T-cell (primary cell): ENCODE measurements around a stretch of chr1.

DNA sequence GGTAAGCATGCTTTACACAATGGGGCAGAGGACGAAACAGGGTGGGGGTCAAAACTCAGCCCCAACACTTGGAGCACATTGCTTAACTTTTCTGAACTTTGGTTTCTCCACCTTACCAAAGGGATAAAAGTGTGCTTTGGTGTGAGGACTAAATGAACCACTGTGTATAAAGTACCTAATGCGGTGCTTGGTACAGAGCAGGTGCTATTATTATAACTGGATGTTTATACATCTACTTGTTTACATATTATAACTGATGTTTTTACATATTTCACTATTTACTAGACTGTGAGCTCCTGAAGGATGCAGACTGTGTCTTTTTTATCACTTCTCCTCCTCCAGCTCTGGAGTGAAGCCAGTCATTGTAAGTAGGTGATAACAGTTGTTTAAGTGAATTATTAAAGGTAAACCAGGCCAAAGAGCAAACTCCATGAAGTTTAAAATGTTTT is 98.5 kb downstream of the DAB1 start:
- PRO-cap, 7 experiments: no peak in any of the 7 experiments

DNA sequence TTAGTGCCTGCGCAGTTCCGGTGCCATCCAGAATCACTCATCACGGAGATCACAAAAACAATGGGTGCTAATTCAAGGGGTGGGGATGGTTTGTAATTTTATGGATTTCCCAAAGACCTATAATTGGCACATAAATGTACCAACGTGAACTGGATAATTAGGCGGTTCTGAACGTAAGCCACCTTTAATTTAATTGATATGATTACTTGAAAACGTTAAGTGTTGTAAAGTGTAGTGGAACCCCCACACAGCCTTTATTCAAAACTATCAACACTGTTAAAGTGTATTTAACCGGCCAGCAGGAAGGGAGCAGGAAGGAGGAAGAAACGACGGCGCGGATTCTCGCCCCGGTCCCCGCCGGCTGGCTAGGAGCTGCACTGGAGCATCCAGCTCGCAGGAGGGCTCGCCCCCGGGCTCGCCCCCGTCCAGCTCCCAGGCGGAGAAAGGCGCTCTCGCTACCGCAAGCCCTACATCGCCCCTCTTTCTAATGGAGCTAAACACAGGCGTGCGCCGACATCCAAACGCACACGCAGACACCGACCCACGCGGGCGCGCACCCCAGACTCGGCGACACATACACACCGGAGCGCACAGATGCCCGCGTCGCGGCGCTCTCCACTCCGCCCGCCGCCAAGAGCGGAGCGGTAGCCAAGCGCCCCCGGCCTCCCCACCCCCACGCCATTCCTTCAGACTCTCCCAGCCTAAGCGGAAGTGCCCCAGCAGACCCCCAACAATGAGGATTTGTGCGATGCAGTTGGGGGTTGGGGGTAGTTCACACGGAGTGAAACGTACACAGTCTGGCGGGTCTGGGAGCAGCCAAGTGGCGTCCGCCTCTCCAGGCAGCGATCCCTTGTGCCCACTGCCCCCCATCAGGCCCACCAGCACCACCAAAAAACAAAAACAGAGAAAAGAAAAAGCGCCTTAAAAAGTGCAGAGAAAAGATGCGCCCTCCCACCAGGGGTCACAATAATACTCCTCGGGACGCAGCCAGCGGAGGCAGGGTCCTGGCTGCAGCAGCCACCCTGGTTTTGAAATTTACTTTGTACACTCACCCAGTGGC is 1.6 kb downstream of the DAB1 start:
- PRO-cap, 7 experiments: no peak in any of the 7 experiments

- PRO-cap, 7 experiments: no peak in any of the 7 experiments
Measured at GRCh38 chr1:58447185-58447722, 99.3 kb downstream of the OMA1 start.

- PRO-cap, 7 experiments: peak in 7 of 7 experiments; most common plus-strand start chr1:58546367 (in 5); most common minus-strand start chr1:58546283 (in 2)
Measured at GRCh38 chr1:58545777-58546538, 568 bp downstream of the OMA1 start.

DNA sequence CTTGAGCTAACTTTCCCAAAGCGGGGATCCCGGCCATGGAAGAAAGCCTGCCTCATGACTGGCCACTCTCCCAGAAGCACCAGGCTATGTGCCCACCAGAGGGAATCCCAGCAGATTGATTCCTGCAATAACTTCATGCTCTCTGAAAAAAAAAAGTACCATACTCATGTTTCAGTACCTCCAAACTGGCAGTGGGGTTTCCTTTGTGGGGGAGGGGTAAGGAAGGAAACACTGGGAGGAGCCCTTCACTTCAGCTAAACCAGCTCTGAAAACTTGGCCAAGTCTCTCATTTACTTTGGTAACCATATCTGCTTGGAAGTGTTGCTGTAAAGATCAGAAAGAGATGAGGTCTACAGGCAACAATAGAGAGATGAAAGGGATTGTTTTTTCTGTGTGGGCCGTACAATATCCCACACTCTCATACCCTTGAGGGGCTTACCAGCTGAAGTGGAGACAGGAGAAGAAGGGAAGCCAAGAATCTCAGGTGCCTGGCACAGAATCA is 42.3 kb upstream of the TACSTD2 start:
- PRO-cap, 7 experiments: no peak in any of the 7 experiments

DNA sequence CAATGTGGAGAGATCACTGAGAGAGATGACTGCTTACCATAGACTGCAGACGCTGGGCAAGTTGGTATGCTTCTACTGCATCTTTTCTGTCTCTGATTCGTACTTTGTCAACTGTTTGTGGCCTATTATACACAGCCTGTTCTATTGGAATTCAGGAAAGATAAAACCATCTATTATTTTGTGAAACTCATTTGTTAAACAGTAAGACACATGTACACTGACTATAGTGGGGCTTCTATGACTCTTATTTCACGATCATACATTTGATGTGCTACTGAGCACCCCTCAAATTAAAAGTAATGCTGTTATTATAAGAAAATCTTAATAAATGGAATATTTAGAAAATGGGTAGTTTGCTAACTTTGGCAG is 24.4 kb downstream of the MYSM1 start:
- PRO-cap, 7 experiments: no peak in any of the 7 experiments

DNA sequence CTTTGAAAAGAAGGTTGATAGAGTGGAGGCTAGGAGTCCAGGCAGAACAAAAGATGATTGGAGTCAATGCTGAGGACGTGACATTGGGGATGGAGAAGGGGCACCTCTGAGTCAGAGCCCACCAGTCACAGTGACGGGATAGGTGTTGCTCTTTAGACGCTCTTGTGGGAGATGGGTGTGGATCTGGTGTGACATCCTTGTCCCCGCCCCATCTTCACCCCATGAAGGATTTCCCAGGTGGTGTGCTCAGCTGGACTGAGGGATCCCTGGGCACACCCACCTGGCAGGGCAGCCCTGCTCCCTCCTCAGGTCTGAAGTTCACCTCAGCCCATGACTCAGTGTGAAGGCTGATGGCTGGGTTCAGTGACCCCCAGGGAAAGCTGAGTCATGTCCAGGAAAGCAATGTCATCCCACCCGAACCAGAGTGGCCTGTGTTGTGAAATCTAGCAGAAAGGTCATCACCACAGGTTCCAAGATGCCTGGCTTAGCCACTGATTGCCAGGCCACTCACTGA is 97.5 kb upstream of the JUN start:
- PRO-cap, 7 experiments: no peak in any of the 7 experiments

DNA sequence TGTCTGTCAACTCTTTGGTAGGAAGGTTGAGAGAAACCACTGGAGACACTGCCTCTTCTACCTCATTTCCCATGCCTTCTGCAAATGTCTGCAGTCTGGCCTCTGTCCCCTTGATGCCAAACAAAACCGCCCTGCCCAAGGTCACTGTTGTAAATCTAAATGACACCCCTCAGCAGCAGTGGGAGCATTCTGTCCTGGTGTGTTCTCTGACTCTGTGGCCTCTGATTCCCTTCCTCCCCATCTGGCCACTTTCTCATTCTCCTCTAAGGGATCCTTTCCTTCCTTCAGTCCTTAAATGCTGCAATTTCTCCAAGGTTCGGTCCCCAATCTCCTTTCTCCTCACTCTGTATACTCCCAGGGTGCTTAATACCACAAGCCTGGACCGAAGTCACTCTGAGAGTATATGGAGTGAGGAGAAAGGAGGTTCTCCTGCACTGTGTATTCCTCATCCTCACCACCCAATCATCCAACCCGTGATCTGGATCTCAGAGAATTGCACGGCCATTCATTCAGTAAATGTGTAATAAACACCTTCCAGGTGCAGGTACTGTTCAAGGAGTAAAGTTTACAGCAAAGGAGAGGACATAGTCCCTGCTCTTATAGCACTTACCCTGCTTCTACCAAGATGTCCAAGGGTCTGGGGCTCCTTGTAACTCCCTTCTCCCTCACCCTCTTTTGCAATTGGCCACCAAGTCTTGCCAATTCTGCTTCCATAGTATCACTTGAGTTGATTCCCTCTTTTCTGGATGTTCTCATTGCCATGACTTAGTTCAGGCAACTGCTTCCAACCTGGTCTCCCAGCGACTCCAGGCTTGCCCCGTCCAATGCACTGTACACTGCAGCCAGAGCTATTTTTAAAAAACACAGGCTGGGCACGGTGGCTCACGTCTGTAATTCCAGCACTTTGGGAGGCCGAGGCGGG is 139.2 kb upstream of the JUN start:
- PRO-cap, 7 experiments: no peak in any of the 7 experiments

DNA sequence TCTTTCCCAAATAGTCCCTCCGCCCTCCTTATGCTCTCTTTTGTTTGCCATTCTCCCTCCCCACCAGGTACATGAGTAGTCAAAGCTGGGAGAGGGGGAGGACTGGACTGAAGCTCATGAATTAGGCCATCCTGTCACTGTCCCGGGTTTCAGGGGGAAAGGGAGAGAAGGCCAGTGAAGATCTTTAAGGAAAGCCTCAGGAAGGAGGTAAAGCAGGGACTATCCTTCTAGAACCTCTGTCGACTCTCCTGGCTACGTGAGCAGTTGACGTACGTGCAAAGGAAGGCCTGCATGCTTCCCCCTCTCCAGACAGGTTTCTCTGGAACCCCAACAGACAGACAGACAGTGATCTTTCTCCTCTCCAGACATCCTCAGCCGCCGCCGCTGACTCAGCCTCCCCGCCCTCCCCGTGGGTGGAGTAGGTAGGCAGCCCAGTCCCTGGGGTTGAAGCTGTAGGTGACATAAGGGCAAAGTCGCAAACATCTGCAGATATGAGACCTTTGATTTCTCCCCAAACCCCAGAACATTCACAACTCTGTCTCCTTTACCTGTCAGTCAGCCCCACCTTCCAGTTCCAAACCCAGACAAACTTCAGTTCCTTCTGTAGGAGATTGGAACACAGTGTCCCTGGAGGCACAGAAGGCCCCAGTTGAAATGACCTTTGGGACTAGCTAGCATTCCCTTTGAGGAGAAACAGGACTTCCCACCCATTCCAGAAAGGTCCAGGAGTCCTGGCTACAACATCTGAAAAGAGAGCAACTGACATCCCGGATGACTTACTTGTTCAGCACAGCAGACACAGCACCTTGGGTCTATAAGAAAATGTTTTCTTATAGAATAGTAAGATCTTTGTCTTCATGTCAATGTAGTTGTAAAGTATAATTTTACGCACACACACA is 145.9 kb upstream of the JUN start:
- PRO-cap, 7 experiments: peak in 2 of 7 experiments; most common plus-strand start position 462 of the sequence (in 1); most common minus-strand start position 321 of the sequence (in 1)

- PRO-cap, 7 experiments: no peak in any of the 7 experiments
Measured at GRCh38 chr1:58979346-58979567, 195.4 kb upstream of the JUN start.

DNA sequence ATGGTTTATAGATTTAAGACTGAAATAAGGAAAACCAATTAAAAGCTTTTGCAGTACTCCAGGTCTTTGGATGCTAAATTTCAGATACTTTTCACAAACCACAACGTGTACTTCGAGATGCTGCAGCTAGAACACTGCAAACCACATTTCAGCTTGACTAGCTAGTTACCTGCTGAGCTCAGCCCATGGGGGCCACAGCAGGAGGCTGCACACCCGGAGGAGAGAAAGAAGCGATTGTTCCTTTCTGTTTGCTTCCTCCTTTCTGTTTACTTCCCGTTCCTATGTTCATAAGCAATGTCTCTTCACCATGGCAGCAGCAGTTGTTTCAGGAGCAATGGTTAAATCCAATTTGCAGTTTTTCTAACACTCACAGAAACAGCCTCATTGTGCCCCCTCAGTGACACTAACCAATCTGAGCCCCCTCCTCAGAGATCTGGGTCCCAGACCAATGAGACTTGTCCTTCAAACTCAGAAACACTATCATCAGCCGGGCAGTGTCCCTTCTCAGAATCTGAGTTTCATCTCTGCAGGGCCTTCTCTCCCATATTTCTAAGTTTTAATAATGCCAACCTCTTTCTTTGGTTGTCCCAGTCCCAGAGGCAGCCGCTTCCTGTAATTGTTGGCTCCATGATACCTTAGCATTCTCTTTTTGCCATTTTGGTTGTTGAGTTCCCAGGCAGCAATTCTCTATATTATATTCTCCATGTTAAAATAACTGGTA is 225.5 kb upstream of the FGGY start:
- PRO-cap, 7 experiments: no peak in any of the 7 experiments

GRCh38 chr1:59072142-59072602 is 224.7 kb upstream of the FGGY start:
- PRO-cap, 7 experiments: no peak in any of the 7 experiments

GRCh38 chr1:59078049-59078493 is 218.8 kb upstream of the FGGY start:
- PRO-cap, 7 experiments: no peak in any of the 7 experiments

- PRO-cap, 7 experiments: no peak in any of the 7 experiments
Measured at GRCh38 chr1:59083804-59084798, 212.8 kb upstream of the FGGY start.

- PRO-cap, 7 experiments: no peak in any of the 7 experiments
Measured at GRCh38 chr1:59297829-59298519, 1.1 kb downstream of the FGGY start.

- PRO-cap, 7 experiments: no peak in any of the 7 experiments
Measured at GRCh38 chr1:59511370-59511871, 214.5 kb downstream of the FGGY start.

GRCh38 chr1:59691349-59691741 is 123.4 kb upstream of the HOOK1 start:
- PRO-cap, 7 experiments: no peak in any of the 7 experiments

DNA sequence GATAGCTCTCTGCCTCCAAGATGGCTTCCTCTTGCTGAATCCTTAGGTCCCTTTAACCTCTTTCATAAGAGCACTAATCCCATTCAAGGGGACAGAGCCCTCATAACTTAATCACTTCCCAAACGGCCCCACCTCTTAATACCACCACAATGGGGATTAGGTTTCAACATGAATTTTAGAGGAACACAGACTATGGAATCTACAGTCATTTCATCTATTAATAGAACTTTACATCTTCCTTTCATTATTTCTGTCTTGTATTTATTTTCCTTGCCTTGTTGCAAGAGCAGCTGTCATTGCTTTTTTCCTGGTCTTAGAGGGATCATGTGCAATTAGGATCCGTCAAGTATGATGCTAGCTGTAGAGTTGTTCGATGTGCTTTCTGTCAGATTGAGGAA is 30.4 kb downstream of the HOOK1 start:
- PRO-cap, 7 experiments: no peak in any of the 7 experiments

GRCh38 chr1:59847997-59848490 is 33.3 kb downstream of the HOOK1 start:
- PRO-cap, 7 experiments: no peak in any of the 7 experiments

DNA sequence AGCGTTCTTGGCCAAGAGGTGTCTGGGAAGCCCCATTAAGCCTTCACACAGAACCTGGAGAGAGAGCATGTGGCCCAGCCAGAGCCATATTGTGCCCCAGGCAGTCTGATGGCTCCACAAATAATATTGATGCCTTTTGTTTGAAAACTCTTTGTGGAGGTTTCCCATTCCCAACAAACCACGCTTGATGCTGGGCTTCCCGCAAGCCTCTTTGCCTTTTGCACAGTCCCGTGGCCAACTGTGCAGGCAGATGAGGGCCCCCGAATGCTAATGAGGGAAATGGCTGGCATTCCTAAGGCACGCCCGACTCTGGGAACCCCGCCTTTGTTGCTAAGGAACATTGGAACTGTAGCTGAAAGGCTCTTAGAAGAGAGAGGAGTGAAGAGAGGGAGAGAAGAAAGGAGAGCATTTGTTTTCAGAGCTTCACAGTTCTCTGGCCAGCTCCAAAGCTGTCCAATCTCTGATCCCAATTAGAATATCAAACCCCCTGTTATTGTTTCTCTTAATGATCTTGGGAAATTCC is 59.9 kb upstream of the CYP2J2 start:
- PRO-cap, 7 experiments: no peak in any of the 7 experiments